Keratinocyte (primary cell): ENCODE measurements around the genes TSPYL1, RSPH4A and FAM162B.

GRCh38 chr6:113949961-113950399 lies 21.0 kb downstream of the HDAC2 start:
CAGE:
- cytosol, long polyA minus RNA, result no peak
- cytosol, long polyA plus RNA, result no peak
- long polyA plus RNA, result no peak
- nucleus, long polyA minus RNA, result no peak
- nucleus, long polyA plus RNA, result no peak

CAGE:
- cytosol, long polyA minus RNA, result no peak
- cytosol, long polyA plus RNA, result no peak
- long polyA plus RNA, result no peak
- nucleus, long polyA minus RNA, result no peak
- nucleus, long polyA plus RNA, result no peak
Measured at GRCh38 chr6:115361516-115361763, 699.3 kb downstream of the FRK start.

GRCh38 chr6:116033820-116034060 lies 27.0 kb downstream of the FRK start:
CAGE:
- cytosol, long polyA minus RNA, result no peak
- cytosol, long polyA plus RNA, result no peak
- long polyA plus RNA, result no peak
- nucleus, long polyA minus RNA, result no peak
- nucleus, long polyA plus RNA, result no peak

CAGE:
- cytosol, long polyA minus RNA, result start-site peak on the plus strand at chr6:116279185-116279313, 36 reads
- cytosol, long polyA plus RNA, result start-site peak on the minus strand at chr6:116279894-116279930, 43 and 57 reads in 2 replicates
- long polyA plus RNA, result start-site peak on the minus strand at chr6:116279870-116279910, 170 and 134 reads in 2 replicates
- nucleus, long polyA minus RNA, result start-site peak on the minus strand at chr6:116279894-116279898, 27 reads
- nucleus, long polyA plus RNA, result start-site peak on the minus strand at chr6:116279869-116279913, 71 and 162 reads in 2 replicates
Measured at GRCh38 chr6:116279230-116279974, at the start of gene TSPYL1. TSS of gene TSPYL1 (minus strand) at chr6:116279930.

DNA sequence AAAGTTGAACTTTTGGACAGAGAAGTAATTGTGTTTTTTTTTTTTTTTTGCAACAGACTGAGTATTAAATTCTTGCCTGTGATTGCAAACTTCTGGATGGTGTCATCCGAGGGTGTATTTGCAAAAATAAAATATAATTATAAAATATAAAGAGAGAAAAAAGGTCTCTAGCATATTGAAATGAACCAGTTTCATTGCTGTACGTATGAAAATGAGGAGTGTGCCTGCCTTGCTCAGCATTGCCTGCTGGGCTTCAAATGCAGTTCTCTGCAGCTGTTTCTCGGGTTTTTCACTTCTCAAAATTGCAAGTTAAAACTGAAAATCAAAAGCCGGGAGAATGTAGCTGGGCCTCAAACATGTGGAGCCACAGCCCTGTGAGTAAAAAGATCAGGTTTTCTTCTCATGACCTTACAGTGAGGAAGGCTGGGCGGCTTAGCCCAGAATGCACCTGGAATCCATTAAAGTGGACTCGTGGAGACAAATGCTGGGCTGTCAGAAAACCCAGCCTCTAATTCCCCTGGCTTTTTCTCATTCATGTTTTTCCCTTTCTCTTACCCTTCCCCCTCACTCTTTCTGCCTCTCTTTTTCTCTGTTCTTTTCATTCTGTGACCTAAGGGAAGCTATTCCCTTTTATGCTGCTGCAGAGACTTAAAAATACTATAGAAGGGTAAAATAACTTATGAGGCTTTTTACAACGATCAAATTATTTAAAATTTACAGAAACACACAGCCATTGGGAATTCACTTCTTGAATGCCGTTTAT lies 34.4 kb downstream of the DSE start:
CAGE:
- cytosol, long polyA minus RNA, result no peak
- cytosol, long polyA plus RNA, result no peak
- long polyA plus RNA, result no peak
- nucleus, long polyA minus RNA, result no peak
- nucleus, long polyA plus RNA, result no peak

GRCh38 chr6:116557679-116558342 lies 4.3 kb downstream of the CALHM4 start:
CAGE:
- cytosol, long polyA minus RNA, result no peak
- cytosol, long polyA plus RNA, result no peak
- long polyA plus RNA, result no peak
- nucleus, long polyA minus RNA, result no peak
- nucleus, long polyA plus RNA, result no peak

GRCh38 chr6:116592780-116593137 lies 21.5 kb downstream of the RWDD1 start:
CAGE:
- cytosol, long polyA minus RNA, result no peak
- cytosol, long polyA plus RNA, result no peak
- long polyA plus RNA, result no peak
- nucleus, long polyA minus RNA, result no peak
- nucleus, long polyA plus RNA, result no peak

CAGE:
- cytosol, long polyA minus RNA, result no peak
- cytosol, long polyA plus RNA, result no peak
- long polyA plus RNA, result no peak
- nucleus, long polyA minus RNA, result no peak
- nucleus, long polyA plus RNA, result no peak
Measured at GRCh38 chr6:116615619-116616600, at the start of gene RSPH4A. TSS of gene RSPH4A (plus strand) at chr6:116616479.

DNA sequence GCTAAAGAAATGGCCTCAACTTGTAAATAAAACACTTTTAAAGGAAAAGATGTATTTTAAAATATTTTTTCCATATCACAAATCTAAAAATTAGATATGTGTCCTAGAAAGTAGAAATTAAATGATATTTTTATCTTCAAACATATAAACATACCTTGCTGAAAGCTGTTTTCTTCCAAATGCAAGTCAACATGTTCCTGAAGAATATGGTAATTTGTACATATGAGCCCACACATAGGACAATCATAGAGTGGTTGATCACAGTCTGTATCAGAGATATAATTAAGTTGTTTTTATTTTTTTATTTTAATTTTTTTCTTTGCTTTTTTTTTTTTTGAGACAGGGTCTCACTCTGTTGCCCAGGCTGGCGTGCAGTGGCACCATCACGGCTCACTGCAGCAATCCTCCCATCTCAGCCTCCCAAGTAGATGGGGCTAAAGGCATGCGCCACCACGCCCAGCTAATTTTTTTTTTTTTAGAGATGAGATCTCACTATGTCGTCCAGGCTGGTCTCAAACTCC lies 7.9 kb downstream of the ZUP1 start:
CAGE:
- cytosol, long polyA minus RNA, result no peak
- cytosol, long polyA plus RNA, result no peak
- long polyA plus RNA, result no peak
- nucleus, long polyA minus RNA, result no peak
- nucleus, long polyA plus RNA, result no peak

CAGE:
- cytosol, long polyA minus RNA, result no peak
- cytosol, long polyA plus RNA, result no peak
- long polyA plus RNA, result no peak
- nucleus, long polyA minus RNA, result no peak
- nucleus, long polyA plus RNA, result no peak
Measured at GRCh38 chr6:116765045-116766101, at the start of gene FAM162B. TSS of gene FAM162B (minus strand) at chr6:116765719.

DNA sequence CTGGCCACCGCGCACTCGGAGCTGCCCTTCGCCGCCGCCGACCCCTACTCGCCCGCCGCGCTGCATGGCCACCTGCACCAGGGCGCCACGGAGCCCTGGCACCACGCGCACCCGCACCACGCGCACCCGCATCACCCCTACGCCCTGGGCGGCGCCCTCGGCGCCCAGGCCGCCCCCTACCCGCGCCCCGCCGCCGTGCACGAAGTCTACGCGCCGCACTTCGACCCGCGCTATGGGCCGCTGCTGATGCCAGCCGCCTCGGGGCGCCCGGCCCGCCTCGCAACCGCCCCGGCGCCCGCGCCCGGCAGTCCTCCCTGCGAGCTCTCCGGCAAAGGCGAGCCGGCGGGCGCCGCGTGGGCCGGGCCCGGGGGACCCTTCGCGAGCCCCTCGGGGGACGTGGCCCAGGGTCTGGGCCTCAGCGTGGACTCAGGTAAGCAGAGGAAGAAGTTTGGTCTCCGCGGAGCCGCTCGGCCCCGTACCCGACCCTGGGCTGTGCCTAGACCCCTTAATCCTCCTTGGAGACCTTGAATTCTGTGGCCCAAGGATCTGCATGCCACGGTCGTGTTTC lies 5.4 kb downstream of the VGLL2 start:
CAGE:
- cytosol, long polyA minus RNA, result no peak
- cytosol, long polyA plus RNA, result no peak
- long polyA plus RNA, result no peak
- nucleus, long polyA minus RNA, result no peak
- nucleus, long polyA plus RNA, result no peak

CAGE:
- cytosol, long polyA minus RNA, result no peak
- cytosol, long polyA plus RNA, result no peak
- long polyA plus RNA, result no peak
- nucleus, long polyA minus RNA, result no peak
- nucleus, long polyA plus RNA, result no peak
Measured at GRCh38 chr6:118550959-118551502, 2.9 kb downstream of the PLN start.

DNA sequence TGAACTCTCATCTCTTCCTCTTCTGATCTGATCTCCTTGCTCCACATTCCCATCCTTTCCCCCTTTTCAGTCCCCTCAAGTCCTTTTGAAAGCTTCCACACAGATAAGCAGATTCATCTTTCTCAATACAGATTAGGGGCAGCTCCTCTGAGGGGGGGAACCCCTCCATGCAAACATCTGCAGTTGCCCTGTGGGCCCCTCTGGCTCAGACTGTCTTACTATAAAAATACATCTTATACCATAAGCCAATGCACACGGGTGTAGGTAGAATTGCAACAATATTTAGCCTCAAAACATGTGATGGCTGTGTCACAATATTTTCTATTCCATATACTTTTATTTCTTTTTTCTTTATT lies 68.4 kb upstream of the CEP85L start:
CAGE:
- cytosol, long polyA minus RNA, result no peak
- cytosol, long polyA plus RNA, result no peak
- long polyA plus RNA, result no peak
- nucleus, long polyA minus RNA, result no peak
- nucleus, long polyA plus RNA, result no peak

CAGE:
- cytosol, long polyA minus RNA, result no peak
- cytosol, long polyA plus RNA, result no peak
- long polyA plus RNA, result no peak
- nucleus, long polyA minus RNA, result no peak
- nucleus, long polyA plus RNA, result no peak
Measured at GRCh38 chr6:118808449-118809504, 85.2 kb upstream of the ASF1A start.

CAGE:
- cytosol, long polyA minus RNA, result no peak
- cytosol, long polyA plus RNA, result no peak
- long polyA plus RNA, result no peak
- nucleus, long polyA minus RNA, result no peak
- nucleus, long polyA plus RNA, result no peak
Measured at GRCh38 chr6:118916289-118916677, 18.7 kb downstream of the MCM9 start.

DNA sequence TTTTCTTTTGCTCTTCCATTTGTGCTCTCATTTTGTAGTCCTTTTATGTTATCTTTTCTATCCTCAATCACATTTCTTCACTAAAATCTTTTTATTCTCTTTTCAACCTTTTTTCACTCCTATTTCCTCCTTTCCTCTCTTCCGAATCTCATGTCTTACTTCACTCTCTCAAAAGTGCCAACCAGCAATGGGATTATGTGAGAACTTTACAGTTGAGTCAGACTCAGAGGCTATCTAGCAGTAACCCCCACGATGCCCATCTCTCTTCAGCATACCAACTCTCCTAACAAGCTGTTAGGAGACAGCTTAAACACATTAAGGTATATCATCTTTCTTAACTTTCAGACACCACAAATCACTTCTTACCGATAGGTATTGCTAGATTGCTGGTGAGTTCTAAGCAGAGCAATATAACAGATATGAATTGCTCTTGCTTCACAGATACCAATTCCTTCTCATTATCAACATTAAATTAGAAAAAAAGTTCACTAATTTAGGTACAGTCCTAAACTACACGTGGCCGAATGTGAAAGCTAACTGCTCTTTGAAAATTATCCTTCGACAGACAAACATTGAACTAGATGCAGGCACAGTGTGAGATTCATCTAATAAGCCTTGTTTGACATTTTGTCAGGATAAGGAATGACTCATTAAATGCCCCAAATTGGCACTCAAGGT lies 1.3 kb downstream of the FAM184A start:
CAGE:
- cytosol, long polyA minus RNA, result no peak
- cytosol, long polyA plus RNA, result no peak
- long polyA plus RNA, result no peak
- nucleus, long polyA minus RNA, result no peak
- nucleus, long polyA plus RNA, result no peak

GRCh38 chr6:119206713-119207222 lies 128.3 kb upstream of the FAM184A start:
CAGE:
- cytosol, long polyA minus RNA, result no peak
- cytosol, long polyA plus RNA, result no peak
- long polyA plus RNA, result no peak
- nucleus, long polyA minus RNA, result no peak
- nucleus, long polyA plus RNA, result no peak

CAGE:
- cytosol, long polyA minus RNA, result no peak
- cytosol, long polyA plus RNA, result no peak
- long polyA plus RNA, result no peak
- nucleus, long polyA minus RNA, result no peak
- nucleus, long polyA plus RNA, result no peak
Measured at GRCh38 chr6:119240253-119241153, 109.1 kb downstream of the MAN1A1 start.

CAGE:
- cytosol, long polyA minus RNA, result no peak
- cytosol, long polyA plus RNA, result no peak
- long polyA plus RNA, result no peak
- nucleus, long polyA minus RNA, result no peak
- nucleus, long polyA plus RNA, result no peak
Measured at GRCh38 chr6:119330494-119331304, 18.9 kb downstream of the MAN1A1 start.

DNA sequence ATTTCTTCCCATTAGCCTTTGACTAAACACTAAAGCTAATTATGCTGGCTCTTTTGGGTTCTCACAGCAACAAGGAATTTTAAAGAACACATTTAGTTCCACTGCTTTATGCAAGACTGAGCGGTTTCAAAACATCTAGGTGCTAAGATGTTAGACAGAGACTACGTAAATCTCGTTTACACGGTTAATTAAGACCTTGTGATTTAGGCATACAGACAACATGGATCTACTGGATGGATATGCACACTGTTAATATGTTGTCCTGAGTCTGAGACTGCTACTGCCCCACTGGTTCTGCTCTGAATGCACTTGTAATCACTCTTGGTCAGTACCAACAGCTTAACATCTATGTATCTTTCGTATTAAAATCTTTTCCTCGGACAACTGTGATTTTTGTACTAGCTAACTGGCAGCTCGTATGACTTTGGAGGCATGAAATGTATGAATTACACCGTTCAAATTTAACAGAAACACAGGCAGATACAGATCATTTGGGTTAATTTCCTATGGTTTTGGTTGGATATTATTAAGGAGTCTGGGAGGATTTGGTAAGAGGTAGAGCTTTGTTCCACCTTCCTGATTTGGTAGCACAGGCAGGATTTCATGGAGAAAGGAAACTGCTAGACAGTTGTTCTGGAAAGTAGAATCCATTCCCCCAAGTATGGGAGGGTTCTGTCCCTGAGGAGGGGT lies 3.0 kb downstream of the MAN1A1 start:
CAGE:
- cytosol, long polyA minus RNA, result no peak
- cytosol, long polyA plus RNA, result no peak
- long polyA plus RNA, result no peak
- nucleus, long polyA minus RNA, result no peak
- nucleus, long polyA plus RNA, result no peak